IMR-90 (cell line): ENCODE measurements around a stretch of chr3.

GRCh38 chr3:12896525-12897294 lies 55.3 kb upstream of the RPL32 start:
- RRBS, result no CpG with 5 or more reads among the region's 5 CpGs
CAGE:
- cytosol, long polyA plus RNA, result no peak
- long polyA plus RNA, result no peak
- nucleus, long polyA plus RNA, result no peak

DNA sequence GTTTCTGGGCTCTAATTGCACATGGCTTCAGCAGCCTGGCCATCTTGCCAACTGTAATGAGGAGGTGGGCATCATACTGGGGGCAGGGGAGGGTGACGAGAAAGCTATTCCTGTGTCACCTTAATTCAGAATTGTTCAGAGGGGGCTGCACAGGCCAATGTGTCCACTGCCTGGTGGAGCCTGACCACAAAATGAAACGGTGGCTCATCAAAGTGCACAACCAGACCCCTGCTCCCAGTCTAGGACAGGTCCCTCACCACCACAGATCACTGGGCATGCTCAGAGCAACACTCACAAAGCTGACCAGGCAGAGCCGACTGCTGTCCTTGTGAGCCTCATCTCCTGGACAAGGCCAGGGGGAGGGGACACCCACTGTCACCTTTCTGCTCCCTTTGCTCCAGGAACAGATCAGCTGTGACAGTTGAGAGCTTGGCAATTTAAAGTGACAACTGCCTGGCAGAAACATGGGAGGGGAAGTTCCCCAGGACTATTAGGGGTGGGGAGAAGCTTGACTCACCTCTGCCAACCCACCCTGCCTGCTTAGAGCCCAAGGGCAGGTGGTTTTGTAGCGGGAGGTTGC lies 80.7 kb downstream of the IQSEC1 start:
- RRBS, result no CpG with 5 or more reads among the region's 4 CpGs
CAGE:
- cytosol, long polyA plus RNA, result no peak
- long polyA plus RNA, result no peak
- nucleus, long polyA plus RNA, result no peak

DNA sequence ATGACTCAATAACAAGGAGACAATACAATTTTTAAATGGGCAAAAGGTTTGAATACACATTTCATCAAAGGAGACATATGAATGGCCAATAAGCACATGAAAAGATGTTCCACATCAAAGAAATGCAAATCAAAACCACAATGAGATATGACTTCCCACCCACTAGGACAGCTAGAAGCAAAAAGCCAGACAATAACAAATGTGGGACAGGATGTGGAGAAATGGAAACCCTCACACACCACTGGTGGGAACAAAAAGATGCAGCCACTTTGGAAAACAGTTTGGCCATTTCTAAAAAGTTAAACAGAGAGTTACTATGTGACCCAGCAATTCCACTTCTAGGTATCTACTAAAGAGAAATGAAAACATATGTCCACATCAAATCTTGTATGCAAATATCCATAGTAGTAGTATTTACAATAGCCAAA lies 70.6 kb downstream of the IQSEC1 start:
CAGE:
- cytosol, long polyA plus RNA, result no peak
- long polyA plus RNA, result no peak
- nucleus, long polyA plus RNA, result no peak

DNA sequence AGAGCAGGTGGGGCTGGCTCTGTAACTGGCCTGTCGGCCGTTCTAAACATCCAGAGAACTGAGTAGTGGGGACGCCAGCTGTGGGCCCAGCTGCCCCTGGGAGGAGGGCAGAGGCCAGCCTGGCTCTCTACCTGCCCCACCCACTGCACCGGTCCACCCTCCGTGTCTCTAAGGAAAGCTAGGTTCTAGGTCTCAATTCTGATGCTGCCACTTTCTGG lies 66.0 kb downstream of the IQSEC1 start:
- RRBS, result no CpG with 5 or more reads among the region's 5 CpGs
CAGE:
- cytosol, long polyA plus RNA, result no peak
- long polyA plus RNA, result no peak
- nucleus, long polyA plus RNA, result no peak

DNA sequence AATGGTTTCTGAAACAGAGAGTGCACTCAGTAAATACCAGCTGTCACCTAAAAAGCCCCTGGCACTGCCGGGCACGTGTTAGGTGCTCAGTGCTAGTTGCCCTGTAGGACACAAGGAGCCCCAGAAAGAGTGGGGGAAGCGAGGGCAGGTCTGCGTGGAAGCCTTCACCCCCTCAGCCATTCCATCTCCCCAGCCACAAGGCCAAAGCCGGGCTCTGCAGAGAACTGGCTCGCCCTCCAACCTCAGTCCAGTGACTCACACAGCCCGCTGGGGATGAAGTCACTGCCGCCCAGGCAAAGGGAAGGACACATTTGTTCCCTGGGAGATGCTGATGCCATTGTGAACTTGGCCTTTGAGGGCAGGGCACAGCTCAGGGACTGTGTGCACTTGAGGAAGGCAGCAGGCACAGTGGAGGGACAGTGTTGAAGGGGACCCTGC lies 48.2 kb downstream of the IQSEC1 start:
- RRBS, result no CpG with 5 or more reads among the region's 8 CpGs
CAGE:
- cytosol, long polyA plus RNA, result no peak
- long polyA plus RNA, result no peak
- nucleus, long polyA plus RNA, result no peak

DNA sequence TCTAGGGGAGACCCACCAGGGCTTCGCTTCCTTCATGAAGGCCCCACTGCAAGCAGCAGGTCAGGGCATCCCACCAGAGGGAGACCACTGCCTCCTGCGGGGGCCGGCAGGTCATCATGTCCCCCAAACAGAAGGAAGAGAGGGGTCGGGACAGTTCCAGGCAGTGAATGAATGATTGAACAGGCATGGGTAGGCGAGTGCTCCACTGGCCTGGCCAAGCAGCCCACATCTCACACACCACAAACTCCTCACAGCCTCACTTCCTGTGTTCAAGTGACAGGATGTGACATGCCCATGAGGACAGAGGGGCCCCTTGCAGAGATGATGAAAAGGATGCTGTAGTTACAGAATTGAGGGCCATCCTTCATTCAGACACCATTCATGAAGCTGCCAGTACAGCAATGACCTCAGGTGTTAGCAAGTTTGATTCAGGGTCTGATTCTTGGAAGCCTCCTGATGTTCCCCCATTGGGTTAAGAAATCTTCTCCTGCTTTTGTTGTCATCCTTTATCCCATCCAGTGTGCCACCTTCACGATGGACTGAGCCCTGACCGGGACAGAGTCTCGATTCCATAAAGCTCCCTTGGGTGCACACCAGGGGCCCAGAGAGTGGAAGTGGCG lies 3.7 kb downstream of the IQSEC1 start:
- RRBS, result no CpG with 5 or more reads among the region's 9 CpGs
CAGE:
- cytosol, long polyA plus RNA, result no peak
- long polyA plus RNA, result no peak
- nucleus, long polyA plus RNA, result no peak

DNA sequence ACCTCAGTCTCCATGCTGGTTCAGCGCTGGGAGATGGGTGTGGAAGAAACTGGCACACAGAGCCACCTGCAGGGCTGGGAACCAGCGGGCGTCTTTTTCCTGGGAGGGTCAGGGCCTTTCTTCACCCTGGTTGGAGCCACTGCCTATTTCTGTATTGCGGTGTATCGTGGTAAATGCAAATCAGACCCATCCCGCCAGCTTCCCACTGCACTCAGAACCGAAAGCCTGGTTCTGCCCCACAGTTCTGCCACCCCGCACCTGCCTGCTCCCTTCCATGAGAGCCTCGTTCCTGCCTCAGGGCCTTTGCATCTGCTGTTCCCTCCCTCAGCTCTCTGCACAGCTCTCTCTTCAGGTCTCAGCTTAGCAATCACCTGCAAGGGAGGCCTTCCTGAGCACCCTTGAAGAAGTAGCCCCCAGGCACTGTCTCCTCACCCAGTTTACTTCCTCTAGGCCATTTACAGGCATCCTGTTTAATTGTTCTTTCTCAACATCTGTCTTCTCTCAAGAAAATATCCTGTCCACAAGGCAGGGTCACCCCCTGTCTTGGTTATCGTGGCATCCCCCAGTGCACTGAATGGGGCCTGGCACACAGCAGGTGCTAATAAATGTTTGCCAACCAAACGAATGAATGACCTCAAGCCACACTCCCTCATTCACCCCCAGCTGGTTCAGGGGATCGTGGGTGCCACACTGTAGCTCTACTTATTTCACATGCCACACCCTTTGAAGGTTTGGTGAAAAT lies 13.3 kb upstream of the IQSEC1 start:
- RRBS, result no CpG with 5 or more reads among the region's 12 CpGs
CAGE:
- cytosol, long polyA plus RNA, result no peak
- long polyA plus RNA, result no peak
- nucleus, long polyA plus RNA, result no peak

- RRBS, result no CpG with 5 or more reads among the region's 3 CpGs
CAGE:
- cytosol, long polyA plus RNA, result no peak
- long polyA plus RNA, result no peak
- nucleus, long polyA plus RNA, result no peak
Measured at GRCh38 chr3:13262741-13263109, 157.4 kb downstream of the NUP210 start.

GRCh38 chr3:13346434-13346962 lies 73.6 kb downstream of the NUP210 start:
- RRBS, result no CpG with 5 or more reads among the region's 11 CpGs
CAGE:
- cytosol, long polyA plus RNA, result no peak
- long polyA plus RNA, result no peak
- nucleus, long polyA plus RNA, result no peak

DNA sequence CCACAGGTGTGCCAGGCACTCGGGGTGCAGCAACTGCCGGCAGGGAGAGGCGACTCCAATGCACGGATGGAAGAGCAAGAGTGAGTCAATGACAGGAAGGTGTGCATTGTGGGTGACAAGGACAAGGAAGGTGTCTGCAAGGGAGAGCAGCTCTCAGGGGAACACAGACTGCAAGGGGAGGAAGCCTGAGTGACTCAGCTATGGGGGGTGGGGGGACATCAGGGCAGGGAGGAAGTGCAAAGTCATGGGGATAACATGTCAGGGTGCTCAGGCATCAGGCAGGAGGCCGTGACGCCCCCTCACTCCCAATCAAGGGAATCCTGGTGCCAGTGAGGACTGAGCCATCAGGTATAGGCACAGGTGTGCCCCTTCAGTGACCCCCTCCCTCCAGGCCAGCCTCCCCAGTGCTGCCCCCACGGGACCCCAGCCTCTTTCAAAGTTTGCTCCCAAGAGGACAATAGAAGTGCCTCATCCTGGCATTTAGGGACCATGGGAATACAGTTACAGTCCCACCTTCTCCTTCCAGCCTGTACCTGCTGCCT lies 67.3 kb downstream of the NUP210 start:
- RRBS, result no CpG with 5 or more reads among the region's 7 CpGs
CAGE:
- cytosol, long polyA plus RNA, result no peak
- long polyA plus RNA, result no peak
- nucleus, long polyA plus RNA, result no peak

DNA sequence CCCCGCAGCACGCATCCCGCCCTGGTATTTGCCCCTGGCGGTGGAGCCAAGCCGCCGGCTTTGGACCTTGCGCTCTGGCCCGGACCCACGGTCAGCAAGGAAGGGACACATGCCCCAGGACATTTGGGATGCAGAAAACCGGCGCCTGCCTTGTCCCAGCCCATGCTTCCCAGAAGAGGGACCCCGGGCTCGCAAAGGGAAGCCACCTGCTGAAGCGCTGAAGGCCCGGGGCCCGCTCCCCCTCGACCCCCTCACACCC lies 364 bp upstream of the NUP210 start:
- RRBS, result 4% methylated on average over 12 of the region's 17 CpGs
CAGE:
- cytosol, long polyA plus RNA, result no peak
- long polyA plus RNA, result no peak
- nucleus, long polyA plus RNA, result no peak

GRCh38 chr3:13570420-13571501 lies 21.8 kb downstream of the FBLN2 start:
- RRBS, result 80% methylated on average over 12 of the region's 54 CpGs
CAGE:
- cytosol, long polyA plus RNA, result no peak
- long polyA plus RNA, result no peak
- nucleus, long polyA plus RNA, result no peak

DNA sequence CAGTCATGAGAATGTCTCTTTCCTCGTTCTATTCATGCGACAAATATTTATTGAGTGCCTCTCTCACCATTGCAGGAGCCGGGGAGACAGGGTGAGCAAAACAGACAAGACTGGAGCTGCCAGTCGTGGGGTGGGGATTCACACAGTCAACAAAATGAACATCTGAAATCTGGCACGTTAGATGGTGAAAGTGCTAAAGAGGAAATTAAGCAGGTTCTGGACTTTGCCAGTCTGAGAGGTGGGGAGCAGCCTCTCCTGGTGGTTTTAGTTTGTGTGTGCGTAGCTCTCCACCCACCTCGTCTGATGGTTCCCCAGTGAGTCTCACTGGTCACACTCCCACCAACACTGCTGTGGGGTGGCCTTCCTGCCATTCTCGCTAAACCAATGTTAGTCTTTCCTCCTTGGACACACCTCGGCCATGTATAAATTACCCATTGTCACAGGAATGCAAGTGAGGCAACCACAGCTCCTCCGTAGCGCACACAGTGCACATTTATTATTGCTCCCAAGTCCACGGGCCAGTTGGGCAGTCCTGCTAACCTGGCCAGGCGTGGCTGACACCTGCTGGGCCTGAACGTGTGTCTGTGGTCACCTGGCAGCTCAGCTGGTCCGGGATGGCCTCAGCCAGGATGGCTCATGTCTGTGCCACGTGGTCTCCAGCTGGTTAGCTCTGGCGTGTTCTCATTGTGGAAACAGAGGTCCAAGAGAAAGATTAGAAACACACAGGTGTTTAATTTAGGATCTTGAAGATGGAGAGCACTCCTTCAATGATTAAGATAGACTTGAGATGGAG lies 31.6 kb downstream of the FBLN2 start:
- RRBS, result no CpG with 5 or more reads among the region's 17 CpGs
CAGE:
- cytosol, long polyA plus RNA, result no peak
- long polyA plus RNA, result no peak
- nucleus, long polyA plus RNA, result no peak

DNA sequence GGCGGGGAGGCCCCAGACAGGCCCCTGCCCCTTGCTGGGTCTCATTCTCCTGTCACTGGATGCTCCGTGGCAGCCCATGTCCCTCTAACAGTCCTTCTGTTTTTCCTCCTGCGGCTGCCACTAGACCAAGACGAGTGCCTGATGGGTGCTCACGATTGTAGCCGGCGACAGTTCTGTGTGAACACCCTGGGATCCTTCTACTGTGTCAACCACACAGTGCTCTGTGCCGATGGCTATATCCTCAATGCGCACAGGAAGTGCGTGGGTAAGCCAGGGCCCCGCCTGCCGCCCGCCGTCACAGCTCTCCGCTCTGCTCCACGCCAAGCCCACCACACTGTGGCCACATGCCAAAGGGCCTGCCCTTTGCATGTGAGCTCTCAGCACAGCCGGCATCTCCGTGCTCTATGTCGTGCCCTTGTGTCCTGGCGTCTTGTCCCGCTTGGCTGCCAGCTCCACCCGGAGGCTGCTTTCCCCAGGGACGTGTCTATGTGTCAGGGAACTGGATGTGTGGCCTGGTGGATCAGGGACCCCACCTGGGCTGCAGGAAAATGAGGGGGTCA lies 72.8 kb downstream of the FBLN2 start:
- RRBS, result 50% methylated on average over 6 of the region's 23 CpGs
CAGE:
- cytosol, long polyA plus RNA, result no peak
- long polyA plus RNA, result no peak
- nucleus, long polyA plus RNA, result no peak

DNA sequence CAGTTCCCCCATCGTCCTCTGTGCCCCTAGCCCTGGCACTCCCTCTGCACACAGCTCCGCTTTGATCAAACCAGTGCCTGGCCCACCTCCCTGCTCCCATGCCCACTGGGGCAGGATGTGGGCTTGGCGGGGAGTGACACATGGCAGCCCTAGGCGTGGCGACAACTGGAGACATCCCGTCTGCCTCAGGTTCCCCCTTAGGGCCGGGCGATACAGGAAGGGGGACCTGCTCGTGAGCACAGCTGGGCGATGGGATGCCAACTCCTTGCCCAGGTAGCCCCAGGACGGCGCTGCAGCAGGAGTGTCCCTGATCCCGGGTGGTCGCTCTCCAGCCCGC lies 105.9 kb downstream of the FBLN2 start:
- RRBS, result 50% methylated on average over 8 of the region's 15 CpGs
CAGE:
- cytosol, long polyA plus RNA, result no peak
- long polyA plus RNA, result no peak
- nucleus, long polyA plus RNA, result no peak

DNA sequence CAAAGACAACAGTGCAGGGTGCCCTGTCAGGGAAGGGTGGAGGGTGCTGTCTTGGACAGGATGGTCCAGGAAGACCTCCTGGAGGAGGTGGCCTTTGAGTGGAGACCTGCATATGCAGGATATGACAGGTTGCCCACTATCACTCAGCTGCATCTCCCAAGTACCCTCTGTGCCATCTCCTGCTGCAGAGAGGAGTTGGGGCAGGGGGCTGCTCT lies 14.0 kb downstream of the WNT7A start:
CAGE:
- cytosol, long polyA plus RNA, result no peak
- long polyA plus RNA, result no peak
- nucleus, long polyA plus RNA, result no peak

DNA sequence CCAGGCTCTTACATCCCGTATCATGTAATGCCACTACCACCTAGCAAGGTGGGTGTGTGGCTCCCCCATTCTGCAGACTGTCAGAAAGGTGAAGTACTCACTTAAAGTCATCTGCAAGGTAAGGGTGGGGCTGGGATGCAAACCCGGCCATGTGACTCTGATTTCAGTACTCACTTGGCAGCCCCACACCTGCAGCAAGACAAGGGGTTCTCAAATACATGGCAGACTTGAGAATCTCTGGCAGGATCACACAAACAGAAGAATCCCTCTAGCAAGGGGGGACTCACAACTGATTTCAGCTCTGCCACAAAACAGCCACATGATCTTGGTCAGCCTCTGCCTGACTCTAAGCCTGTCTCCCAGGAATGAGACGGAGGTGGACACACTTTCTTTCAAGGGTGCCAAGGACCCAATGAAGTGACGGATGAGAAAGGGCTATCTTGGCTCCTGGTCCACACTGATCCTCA lies 12.7 kb downstream of the WNT7A start:
- RRBS, result no CpG with 5 or more reads among the region's 4 CpGs
CAGE:
- cytosol, long polyA plus RNA, result no peak
- long polyA plus RNA, result no peak
- nucleus, long polyA plus RNA, result no peak

DNA sequence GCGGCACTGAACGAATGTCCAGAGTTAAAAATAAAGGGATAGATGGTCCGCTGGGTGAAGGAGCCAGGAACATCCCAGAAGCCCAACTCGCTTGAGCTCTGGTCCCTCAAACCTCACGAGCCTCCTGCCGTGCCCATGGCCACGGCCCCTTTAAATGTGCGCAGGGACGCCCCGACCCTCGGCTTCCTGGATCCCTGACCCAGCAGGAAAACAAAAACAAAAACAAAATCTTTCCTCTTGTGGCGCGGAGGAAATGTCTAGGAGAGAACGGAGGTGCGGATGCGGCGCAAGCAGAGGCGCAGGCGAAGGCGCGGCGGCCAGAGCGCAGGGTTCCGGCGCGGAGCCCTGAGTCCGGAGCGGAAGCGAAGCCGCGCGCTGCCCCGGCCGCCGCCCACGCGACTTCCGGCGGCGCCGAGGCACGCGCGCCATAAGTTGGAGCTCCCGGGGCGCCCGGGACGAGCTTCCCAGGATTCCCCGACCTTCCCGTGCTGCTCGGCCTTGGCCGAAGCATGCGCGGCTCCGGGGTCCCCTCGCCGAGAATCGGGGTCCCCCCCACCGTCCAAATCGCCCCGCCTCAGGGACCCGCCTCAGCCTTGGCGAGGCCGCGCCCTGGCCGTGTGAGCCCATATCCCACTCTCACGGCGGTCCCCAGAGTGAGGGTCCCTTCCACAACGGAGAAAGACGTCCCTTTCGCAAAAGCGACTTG lies 52.9 kb upstream of the WNT7A start:
- RRBS, result 6% methylated on average over 12 of the region's 72 CpGs
CAGE:
- cytosol, long polyA plus RNA, result no peak
- long polyA plus RNA, result no peak
- nucleus, long polyA plus RNA, result no peak

GRCh38 chr3:14252683-14253342 lies 74.2 kb downstream of the LSM3 start:
- RRBS, result no CpG with 5 or more reads among the region's 10 CpGs
CAGE:
- cytosol, long polyA plus RNA, result no peak
- long polyA plus RNA, result no peak
- nucleus, long polyA plus RNA, result no peak

DNA sequence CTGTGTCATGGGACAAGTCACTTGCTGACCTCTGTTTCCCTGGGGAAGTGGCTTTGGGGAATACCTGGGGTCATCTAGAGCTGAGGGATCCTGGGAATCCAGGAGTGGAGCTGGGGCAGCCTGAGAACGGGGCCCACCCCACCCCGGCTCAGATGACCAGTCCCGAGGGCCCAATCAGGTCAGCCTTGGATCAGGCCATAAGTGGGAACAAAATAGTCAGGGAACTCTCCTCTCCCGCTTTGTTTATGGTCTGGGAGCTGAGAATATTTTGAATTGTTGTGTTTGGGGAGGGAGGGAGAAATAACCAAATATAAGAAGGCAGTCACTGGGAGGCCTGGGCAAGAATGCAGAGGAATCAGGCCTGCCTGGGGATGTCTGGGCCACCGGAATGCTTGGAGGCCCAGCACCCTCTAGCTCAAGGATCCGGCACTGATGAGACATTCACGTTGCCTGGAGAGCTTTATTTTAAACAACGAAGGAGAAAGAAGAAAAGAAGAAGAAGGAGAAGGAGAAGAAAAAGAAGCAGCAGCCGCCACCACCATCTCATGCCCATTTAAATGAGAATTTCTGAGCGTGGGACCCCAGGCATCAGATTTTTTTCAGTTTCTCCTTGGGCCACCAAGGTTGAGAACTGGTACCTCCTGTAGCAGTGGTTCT lies 8.7 kb upstream of the SLC6A6 start:
- RRBS, result 0% methylated on average over 1 of the region's 10 CpGs
CAGE:
- cytosol, long polyA plus RNA, result no peak
- long polyA plus RNA, result no peak
- nucleus, long polyA plus RNA, result no peak